Aortic smooth muscle cell (primary cell): ENCODE results near the gene NCS1.

DNA sequence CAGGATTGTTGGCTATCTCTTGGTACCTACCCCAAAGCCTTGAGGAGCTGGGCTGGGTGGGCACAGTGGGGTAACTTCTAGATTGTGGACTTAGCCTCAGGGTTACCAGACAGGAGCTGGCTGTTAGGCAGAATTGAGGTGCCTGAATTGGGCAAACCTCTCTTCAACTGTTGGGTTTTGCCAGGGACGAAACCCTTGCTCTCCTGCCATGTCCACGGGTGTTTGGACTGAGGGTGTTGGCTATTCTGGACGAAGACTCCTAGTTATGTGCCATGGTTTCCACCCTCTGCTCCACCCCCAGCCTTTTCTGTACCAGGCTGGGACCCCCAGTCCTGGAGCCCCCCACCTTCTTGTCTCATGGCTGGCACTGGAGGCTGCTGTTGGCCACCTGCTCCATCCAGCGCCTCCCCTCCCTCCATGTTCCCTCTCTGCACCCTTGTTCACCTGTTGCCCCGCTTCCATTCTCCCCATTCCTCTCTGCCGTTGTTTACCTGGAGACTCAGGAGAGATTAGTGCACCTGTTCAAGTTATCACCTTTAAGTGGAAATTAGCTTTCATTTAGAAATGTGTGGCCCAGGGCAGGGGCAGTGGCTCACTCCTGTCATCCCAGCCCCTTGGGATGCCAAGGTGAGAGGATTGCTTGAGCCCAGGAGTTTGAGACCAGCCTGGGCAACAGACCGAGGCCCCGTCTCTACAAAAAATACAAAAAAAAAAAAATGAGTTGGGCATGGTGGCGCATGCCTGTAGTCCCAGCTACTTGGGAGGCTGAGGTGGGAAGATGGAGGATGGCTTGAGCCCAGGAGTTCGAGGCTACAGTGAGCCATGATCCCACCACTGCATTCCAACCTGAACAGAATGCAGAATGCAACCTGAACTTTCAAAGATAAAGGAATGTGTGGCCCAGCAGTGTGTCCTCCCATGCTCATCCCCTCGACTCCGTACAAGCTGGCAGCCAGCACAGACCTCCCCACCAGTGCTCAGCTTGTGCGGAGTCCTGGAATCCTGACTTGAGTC, 7.3 kb downstream of the NTMT1 start:
- RRBS: no CpG with 5 or more reads among the region's 13 CpGs

- RRBS: no CpG with 5 or more reads among the region's 11 CpGs
Measured at GRCh38 chr9:129812034-129812775, 9.2 kb downstream of the TOR1B start.

DNA sequence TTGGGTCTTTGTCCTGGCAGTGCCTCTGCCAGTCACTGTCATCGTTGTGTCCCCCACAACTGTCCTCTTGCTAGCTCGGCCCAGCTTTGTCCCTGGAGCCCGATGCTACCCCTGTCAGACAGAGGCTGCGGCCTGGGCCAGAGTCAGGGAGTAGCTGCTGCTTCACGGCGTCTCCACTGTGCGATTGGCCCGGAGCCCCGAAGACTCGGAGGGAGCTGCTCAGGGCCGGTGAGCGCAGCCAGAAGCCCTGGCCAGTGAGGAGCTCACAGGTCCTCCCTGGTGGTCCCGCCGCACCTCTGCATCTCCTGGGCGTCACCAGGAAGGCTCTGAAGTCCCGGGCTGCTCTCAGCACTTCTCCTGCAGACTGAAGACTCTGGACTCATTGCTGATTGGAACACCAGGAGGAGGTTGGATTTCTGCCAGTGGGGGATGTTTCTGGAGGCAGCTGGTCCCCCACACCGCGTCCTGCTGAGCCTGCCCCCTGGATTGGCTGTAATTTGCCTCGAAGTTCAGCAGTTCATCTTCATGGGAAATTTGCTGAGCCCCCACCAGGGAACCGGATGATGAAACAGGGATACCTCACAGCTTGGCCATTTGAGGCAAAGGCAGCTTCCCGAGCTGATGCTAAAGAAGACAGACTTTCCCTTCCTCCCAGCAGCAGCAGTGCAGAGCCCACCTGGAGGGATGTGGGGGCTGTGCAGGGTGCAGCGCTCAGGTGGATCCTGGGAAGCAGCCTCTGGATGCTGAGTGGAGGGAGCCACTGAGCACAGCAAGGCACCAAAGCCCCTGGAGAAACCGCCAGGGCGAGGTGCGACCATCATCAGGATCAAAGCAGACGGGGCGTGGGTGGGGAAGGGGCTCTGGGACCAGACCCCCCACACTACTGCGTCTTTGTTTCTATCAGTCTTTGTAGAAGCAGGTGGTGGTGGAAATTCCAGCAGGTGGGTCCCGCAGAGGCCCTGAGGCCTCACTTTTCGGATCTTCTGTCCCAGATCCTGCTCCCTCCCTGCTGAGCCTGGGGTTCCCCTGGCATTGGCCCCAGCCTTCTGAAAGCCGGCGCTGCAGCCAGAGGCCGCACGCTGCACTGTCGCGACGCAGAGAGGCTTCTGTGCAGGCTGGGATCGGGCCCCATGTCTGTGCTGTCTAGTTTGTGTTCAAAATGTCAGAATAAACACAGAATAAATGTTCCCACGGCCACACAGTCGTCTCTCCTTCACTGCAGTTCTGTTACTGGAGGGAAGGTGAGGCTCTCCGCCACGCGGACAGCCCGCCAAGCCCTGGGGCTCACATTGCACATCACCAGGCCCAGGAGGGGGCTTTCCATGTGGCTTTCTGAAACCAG, 45.9 kb downstream of the USP20 start:
- RRBS: 56% methylated on average over 4 of the region's 44 CpGs

GRCh38 chr9:129886823-129887745, 51.8 kb downstream of the USP20 start:
- RRBS: no CpG with 5 or more reads among the region's 22 CpGs

- RRBS: 20% methylated on average over 3 of the region's 18 CpGs
Measured at GRCh38 chr9:129887746-129888332, 52.6 kb downstream of the USP20 start.

GRCh38 chr9:129945157-129945871, 97.7 kb downstream of the FNBP1 start:
- RRBS: no CpG with 5 or more reads among the region's 5 CpGs

- RRBS: no CpG with 5 or more reads among the region's 2 CpGs
Measured at GRCh38 chr9:130027995-130028372, 15.0 kb downstream of the FNBP1 start.

GRCh38 chr9:130171856-130173033, at the start of gene NCS1:
TSS of gene NCS1 (plus strand) at chr9:130172404.
- RRBS: 1% methylated on average over 53 of the region's 144 CpGs

DNA sequence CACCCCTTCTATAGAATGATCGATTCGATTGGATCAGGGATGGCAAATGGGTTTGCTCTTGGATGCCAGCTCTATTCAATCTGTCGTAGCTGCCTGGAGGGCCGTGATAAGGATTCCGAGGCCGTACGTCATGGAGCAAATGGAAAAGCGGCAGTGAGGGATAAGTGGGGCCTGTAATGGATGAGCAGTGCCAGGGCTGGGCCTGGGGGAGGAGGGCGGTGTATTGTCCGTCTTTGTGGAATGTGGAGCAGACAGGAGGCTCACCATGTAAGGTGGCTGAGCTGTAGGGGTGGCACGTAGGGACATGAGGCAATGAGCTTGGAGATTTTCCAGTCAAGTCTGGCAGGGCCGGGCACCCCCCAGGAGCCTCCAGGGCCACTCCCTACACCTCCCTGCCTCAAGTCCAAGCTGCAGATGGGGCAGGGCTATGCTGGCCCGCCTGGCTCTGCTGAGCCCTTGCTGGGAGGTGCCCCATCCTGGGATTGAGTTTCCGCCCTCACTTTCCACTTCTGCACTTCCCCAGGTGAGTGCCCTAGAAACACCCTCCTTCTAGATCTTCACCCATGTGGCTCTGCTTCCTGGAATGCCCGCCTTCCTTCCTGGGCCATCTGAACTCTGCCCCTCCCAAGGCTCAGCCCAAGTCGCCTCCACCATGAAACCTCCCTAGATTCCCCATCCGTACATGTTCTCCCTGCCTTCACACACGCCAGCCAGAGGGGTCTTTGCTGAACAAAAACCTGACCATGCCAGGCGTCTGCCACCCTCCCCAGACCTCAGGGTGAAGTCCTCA, 29.3 kb downstream of the NCS1 start:
- RRBS: no CpG with 5 or more reads among the region's 19 CpGs

- RRBS: no CpG with 5 or more reads among the region's 26 CpGs
Measured at GRCh38 chr9:130319156-130319919, 53.8 kb downstream of the HMCN2 start.

- RRBS: 93% methylated on average over 5 of the region's 12 CpGs
Measured at GRCh38 chr9:130623437-130624349, 40.7 kb upstream of the PRDM12 start.

DNA sequence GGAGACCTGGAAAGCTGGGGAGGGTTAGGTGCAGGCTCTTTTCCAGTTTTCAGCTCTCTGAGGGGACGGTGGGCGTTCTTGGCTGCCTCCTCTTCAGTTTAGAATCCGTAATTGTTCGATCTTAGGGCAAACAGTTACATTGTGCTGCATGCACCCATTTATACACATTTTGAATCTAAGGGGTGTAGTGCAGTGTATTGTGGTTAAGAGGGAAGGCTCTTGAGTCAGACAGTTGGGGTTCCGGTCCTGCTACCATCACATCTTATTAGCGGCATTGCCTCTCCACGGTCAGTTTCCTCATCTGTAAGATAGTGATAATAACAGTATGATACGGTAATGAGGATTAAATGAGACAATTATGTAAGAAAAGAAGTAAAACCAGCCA, 613 bp downstream of the EXOSC2 start:
- RRBS: no CpG with 5 or more reads among the region's 8 CpGs

DNA sequence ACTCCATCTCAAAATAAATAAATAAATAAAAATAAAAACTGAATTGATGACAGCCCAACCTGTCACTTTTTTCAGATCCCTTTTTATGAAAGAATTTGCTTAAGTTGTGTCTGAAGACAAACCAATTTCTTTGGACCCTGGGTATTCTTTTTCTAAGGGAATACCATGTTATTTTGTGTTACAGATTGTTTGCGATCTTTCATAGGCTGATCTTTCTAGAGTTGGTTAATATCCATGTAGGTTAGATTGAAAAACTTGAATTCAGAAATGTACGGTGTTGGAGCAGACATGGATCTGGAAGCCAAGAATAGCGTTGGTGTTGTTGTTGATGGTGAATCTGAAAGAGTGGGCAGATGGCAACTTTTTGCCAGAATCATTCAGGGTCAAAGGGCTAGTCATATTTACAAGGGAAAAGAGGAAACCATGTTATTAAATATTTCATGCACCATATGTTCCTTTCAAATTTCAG, 26.0 kb downstream of the EXOSC2 start:
- RRBS: no CpG with 5 or more reads among the region's 3 CpGs

DNA sequence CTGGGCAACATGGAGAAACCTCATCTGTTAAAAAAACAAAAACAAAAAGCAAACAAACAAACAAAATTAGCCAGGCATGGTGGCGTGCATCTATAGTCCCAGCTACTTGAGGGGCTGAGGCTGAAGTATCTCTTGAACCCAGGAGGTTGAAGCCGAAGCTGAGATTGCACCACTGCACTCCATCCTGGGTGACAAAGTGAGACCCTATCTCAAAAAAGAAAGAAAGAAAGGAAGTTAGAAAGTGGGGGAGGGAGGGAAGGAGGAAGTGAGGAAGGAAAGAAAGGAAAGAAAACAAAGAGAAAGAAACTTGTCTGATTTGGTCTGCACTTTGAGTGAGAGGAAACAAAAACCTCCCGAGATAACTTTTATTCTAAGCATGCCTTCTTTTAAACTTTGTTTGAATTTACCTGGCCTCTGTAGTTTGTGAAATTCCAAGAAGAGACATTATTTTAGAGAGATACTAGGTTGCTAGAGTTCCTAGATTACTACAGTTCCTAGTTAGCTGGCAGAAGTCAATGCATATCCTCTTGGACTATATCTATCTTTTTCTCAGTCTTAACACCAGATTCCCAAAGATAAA, 60.3 kb upstream of the ABL1 start:
- RRBS: no CpG with 5 or more reads among the region's 3 CpGs

DNA sequence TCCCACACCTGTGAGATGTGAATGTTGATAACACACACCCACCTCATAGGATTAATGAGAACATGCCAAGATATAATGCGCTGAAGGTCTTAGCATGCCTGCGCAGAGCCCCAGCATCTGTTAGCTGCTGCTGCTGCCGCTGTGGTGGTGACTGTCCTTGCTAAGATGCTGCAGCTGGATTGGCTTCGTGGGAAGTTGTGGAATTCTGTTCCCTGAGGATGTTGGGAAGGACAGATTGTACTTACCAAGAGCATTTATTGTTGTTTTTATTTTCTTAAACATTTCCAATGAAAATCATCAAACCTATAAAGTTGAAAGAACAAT, 52.5 kb upstream of the ABL1 start:
- RRBS: no CpG with 5 or more reads among the region's 4 CpGs

DNA sequence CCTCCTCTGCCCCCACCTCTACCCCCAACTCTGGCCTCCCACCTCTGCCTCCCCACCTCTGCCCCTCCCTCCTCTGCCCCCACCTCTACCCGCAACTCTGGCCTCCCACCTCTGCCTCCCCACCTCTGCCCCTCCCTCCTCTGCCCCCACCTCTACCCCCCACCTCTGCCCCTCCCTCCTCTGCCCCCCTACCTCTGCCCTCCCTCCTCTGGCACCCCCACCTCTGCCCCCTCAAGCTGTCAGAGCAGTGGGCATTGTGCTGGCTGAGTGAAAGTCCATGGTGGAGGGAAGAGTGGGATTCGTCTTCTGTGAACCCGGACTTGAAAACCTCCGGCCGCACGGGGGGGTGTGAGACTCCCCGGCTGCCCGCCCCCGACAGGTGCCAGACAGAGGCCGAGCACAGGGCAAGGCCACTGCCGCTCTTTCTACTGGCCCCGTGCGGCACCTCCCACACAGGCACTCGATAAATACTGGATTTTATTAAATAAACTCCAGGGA, 2.4 kb upstream of the QRFP start:
- RRBS: no CpG with 5 or more reads among the region's 14 CpGs

DNA sequence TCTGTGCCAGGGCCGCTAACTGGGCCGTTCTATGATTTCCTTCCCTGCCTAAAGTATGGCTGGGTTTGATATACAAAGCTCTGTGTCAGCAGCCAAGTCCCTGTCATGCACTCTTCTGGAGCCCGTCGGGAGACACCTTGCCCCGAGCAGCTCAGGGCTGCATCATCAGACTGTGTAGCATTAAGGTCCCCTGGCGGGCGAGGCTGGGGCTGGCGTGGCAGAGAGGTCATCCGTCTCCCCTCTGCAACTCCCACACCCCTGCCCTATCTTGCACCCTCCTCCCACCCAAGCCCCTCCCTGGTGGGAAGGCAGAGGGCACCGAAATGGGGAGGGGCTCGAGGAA, 6.3 kb downstream of the FIBCD1 start:
- RRBS: no CpG with 5 or more reads among the region's 11 CpGs

- RRBS: no CpG with 5 or more reads among the region's 12 CpGs
Measured at GRCh38 chr9:130938173-130938320, 1.0 kb downstream of the FIBCD1 start.

GRCh38 chr9:131132301-131133290, 7.2 kb downstream of the NUP214 start:
- RRBS: no CpG with 5 or more reads among the region's 13 CpGs